ENCODE results near the gene HNRNPAB.

DNA sequence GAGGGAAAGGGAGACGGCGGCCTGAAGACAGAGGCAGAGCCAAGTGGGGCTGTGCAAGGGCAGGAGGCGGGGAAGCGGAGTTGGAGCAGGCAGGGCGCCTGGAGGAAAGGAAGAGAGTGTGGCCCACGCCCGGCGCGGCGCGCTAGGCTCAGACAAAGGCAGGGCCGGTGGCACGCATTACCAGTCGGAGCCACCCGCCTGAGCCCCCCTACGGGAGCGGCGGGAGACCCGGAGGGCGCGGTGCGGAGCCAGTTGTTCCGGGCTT, 7.4 kb downstream of the PRR7 start:
CAGE:
- cytosol, long polyA minus RNA = no peak
- cytosol, long polyA plus RNA = no peak
- long polyA plus RNA = no peak
- nucleus, long polyA minus RNA = no peak
- nucleus, long polyA plus RNA = no peak

CAGE:
- cytosol, long polyA minus RNA = no peak
- cytosol, long polyA plus RNA = no peak
- long polyA plus RNA = no peak
- nucleus, long polyA minus RNA = no peak
- nucleus, long polyA plus RNA = no peak
Observed at GRCh38 chr5:177454606-177454988, 8.0 kb downstream of the PRR7 start.

DNA sequence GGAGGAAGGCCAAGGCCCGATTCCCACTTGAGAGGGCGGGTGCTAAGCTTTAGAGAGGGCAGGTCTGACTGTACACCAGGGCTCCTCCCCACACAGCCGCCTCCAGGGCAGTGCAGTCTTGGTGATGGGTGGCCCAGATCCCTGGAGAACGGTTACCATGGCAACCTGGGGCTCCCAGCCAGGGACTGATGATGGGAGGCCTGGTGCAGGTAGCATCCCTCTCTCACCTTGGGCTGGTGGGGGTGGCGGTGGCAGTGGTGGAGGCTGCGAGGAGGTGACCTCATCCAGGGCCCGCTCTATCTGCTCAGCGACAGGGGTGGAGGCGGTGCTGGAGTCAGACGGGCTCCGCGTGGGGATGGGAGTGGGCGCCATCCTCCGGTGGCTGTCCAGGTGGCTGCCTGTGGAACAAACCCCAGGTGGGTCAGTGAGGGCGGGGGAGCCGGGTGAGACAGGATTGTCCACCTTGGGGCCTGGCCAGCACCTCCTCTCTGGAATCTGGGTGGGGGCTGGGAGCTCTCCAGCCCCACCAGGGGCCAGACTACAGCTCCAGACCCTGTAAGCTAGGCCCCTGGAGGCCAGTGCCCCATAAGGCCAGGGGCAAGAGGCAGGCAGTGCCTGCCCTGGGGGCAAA, 12.4 kb downstream of the PRR7 start:
CAGE:
- cytosol, long polyA minus RNA = no peak
- cytosol, long polyA plus RNA = no peak
- long polyA plus RNA = no peak
- nucleus, long polyA minus RNA = no peak
- nucleus, long polyA plus RNA = no peak

CAGE:
- cytosol, long polyA minus RNA = no peak
- cytosol, long polyA plus RNA = no peak
- long polyA plus RNA = no peak
- nucleus, long polyA minus RNA = no peak
- nucleus, long polyA plus RNA = no peak
Observed at GRCh38 chr5:177471549-177472226, 1.7 kb downstream of the DBN1 start.

CAGE:
- cytosol, long polyA minus RNA = no peak
- cytosol, long polyA plus RNA = no peak
- long polyA plus RNA = no peak
- nucleus, long polyA minus RNA = no peak
- nucleus, long polyA plus RNA = no peak
Observed at GRCh38 chr5:177484525-177485129, 11.2 kb upstream of the DBN1 start.

GRCh38 chr5:177491302-177491883, 6.0 kb downstream of the PDLIM7 start:
CAGE:
- cytosol, long polyA minus RNA = no peak
- cytosol, long polyA plus RNA = no peak
- long polyA plus RNA = no peak
- nucleus, long polyA minus RNA = no peak
- nucleus, long polyA plus RNA = no peak

DNA sequence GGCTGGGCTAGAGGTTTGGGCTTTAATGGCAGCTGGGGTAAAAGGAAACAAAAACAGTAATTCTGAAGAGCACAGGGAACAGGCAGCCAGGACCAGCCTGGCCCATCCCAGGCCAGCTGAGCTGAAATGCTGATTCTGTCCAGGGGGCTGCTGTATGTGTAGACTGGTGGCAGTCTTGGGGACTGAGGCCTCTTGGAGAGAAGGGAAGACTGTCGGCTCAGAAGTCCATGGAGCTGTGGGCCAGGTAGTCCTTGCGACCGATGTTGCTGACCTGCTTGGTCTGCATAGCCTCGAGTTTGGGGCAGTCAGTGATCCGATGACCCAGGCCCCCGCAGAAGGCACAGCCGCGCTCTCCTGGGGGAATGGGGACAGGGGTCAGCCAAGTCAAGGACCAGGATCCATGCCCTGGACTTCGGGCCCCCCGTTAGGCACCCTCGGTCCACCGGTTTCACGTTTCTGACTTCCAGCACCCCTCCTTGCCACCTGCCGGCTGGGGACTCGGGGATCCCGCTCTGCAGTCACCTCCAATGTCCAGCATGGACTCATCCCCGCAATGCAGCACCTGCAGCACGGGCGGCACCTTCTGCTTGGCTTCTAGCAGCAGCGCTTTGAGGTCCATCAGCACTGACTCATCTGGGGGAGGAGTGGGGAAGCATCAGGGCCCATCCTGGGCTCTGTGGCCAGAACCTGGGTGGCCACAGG, 2.1 kb upstream of the DOK3 start:
CAGE:
- cytosol, long polyA minus RNA = no peak
- cytosol, long polyA plus RNA = no peak
- long polyA plus RNA = no peak
- nucleus, long polyA minus RNA = no peak
- nucleus, long polyA plus RNA = no peak

CAGE:
- cytosol, long polyA minus RNA = no peak
- cytosol, long polyA plus RNA = no peak
- long polyA plus RNA = no peak
- nucleus, long polyA minus RNA = no peak
- nucleus, long polyA plus RNA = no peak
Observed at GRCh38 chr5:177532328-177532786, 15.6 kb upstream of the DDX41 start.

DNA sequence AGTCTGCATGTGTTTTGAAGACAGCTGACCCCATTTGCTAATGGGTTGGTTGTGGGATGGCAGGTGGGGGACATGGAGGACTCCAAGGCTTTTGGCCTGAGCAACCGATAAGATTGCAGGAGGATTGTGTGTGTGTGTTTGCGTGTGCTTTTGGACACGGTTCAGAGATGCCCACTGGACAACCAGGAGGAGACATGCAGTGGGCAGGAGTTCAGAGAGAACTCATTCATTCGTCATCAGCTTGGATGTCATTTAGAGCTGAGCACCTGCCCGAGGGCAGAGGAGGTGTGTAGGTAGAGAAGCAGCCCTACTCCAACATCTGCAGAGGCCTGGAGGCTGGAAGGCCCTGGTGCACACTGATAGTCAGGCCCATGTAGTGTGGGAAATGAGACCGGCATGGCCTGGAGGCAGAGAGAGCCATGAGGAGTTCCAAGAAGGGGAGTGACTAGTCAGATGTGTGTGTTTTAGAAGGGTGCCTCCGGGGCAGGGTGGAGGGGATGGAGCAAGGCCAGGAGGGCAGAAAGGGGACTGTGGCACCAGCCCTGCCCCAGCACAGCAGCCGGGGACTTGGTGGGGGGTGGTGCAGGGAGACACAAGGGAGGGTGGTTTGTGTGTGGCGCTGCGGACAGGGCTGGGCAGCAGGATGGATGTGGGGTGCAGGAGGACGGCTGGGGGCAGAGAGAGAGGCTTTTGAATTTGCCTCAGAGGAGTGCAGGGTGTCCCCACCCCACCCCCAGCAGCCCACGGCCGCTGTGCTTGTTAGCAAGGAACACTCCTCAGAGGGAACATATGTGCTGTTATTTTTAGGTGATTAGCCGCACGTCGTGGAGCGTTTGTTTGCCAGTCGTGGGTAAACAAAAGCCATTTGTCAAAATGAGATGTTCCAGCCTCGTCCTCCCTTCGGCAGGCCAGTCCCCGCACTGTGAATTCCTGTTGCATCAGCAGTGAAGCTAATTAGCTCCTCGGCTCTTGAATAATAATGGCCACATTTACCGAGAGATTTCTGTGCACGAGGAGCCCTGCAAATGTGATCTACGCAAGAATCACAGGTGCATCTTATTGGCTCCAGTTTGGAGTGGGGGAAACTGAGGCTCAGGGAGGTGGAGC, 65.7 kb downstream of the PROP1 start:
CAGE:
- cytosol, long polyA minus RNA = no peak
- cytosol, long polyA plus RNA = no peak
- long polyA plus RNA = no peak
- nucleus, long polyA minus RNA = no peak
- nucleus, long polyA plus RNA = no peak

DNA sequence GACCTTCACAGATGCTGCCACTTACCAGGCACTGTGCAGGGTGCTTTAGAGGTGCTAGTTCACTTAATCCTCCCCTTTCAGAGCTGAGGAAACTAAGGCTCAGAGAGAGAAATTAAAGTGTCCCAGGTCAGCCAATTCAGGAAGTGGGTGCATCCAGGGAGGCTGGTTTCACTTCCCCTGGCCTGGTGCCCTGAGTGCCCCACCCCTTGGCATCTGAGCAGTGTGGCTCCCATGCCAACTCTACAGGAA, 4.5 kb upstream of the N4BP3 start:
CAGE:
- cytosol, long polyA minus RNA = no peak
- cytosol, long polyA plus RNA = no peak
- long polyA plus RNA = no peak
- nucleus, long polyA minus RNA = no peak
- nucleus, long polyA plus RNA = no peak

CAGE:
- cytosol, long polyA minus RNA = no peak
- cytosol, long polyA plus RNA = no peak
- long polyA plus RNA = no peak
- nucleus, long polyA minus RNA = no peak
- nucleus, long polyA plus RNA = no peak
Observed at GRCh38 chr5:178126236-178127174, 4.3 kb upstream of the RMND5B start.

CAGE:
- cytosol, long polyA minus RNA = no peak
- cytosol, long polyA plus RNA = no peak
- long polyA plus RNA = no peak
- nucleus, long polyA minus RNA = no peak
- nucleus, long polyA plus RNA = no peak
Observed at GRCh38 chr5:178127266-178127833, 3.5 kb upstream of the RMND5B start.

DNA sequence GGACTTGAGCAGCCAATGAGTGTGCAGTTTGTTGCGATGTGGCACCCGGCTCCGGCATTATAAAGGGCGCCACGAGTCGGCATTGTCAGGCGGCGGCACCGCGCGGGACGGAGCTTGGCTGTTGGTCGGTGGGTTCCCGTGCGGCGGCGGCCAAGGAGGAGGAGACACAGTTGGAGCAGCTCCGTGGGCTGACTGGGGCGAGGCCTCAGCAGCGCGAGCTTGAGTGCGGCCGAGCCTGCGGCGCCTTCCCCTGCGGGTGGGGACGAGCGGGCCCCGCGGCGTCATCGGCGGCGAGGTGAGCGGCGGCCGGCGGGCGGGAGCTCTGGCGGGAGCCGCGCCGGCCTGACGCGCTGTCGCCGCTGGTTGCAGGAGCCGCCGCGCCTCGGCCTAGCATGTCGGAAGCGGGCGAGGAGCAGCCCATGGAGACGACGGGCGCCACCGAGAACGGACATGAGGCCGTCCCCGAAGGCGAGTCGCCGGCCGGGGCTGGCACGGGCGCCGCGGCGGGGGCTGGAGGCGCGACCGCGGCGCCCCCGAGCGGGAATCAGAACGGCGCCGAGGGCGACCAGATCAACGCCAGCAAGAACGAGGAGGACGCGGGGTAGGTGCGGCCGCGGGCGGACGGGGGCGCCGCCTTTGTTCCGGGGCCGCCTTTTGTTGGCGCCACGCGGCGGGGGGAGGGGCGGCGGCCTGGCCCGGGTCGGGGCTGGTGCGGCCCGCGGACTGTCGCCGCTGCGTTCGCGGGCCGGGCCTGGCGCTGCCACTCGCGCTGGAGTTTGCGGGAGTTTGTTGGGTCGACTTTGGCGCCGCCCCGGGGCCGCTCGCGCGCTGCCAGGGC, at the start of gene HNRNPAB:
TSS of gene HNRNPAB (plus strand) at position 88 of the 838 bp plus-strand sequence.
CAGE:
- cytosol, long polyA minus RNA = no peak
- cytosol, long polyA plus RNA = start-site peak on the plus strand centred at position 126 of the sequence, 164 bp wide, 535 and 196 reads in 2 replicates
- long polyA plus RNA = no peak
- nucleus, long polyA minus RNA = start-site peak on the plus strand centred at position 72 of the sequence, 36 bp wide, 53 reads
- nucleus, long polyA plus RNA = start-site peak on the plus strand centred at position 101 of the sequence, 94 bp wide, 187 and 617 reads in 2 replicates

GRCh38 chr5:178207711-178208736, 3.7 kb downstream of the HNRNPAB start:
CAGE:
- cytosol, long polyA minus RNA = no peak
- cytosol, long polyA plus RNA = no peak
- long polyA plus RNA = no peak
- nucleus, long polyA minus RNA = no peak
- nucleus, long polyA plus RNA = no peak

DNA sequence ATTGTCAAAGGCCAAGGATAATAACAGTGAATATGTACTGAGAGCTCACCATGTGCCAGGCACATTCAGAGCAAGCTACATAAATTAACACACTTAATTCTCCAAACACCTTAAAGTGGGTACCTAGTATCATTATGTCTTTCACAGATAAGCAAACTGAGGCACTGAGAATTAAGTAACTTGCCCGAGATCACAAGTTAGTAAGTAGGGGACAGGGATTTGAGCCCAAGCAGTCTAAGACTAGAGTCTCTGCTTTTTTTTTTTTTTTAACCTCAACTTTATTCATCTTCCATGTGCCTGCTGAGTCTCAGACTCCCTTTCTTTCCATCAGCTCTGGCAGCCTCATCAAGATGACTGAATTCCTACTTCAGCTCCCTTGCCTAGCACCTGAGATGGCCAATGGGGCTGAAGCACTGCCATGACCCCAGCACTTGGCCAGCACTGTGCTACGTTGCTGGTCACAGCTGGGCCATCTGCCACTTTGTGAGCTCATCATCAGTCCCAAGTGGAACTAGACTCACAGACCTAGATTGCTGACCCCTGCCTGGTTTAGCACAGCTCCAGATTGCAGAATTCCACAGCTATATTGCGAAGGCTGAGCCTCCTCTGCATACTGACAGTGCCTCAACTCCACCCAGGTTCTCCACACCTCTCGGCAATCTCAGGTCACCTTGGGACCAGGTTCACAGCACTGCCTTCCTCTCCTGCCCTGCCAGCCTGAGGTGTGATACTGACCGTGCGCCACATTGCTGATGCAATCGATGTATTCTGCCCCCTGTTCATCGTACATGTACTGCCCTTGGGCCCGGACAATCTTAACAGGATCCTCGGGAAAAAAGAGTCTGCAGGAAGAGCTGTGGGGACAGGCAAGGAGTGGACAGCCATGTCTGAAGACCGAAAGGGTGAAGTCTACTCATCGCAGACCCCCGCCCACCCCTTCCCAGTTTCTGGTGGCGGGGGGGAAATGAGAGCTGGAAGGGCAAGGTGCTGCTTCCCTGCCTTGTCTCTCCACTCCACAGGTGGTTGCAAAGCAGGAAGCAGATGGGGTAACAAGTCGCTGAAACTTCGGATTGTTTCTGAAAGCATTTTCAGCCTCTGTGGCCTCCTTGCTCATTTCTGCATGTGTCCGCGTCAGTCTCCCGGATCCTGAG, 1.6 kb downstream of the PHYKPL start:
CAGE:
- cytosol, long polyA minus RNA = no peak
- cytosol, long polyA plus RNA = no peak
- long polyA plus RNA = no peak
- nucleus, long polyA minus RNA = no peak
- nucleus, long polyA plus RNA = no peak

DNA sequence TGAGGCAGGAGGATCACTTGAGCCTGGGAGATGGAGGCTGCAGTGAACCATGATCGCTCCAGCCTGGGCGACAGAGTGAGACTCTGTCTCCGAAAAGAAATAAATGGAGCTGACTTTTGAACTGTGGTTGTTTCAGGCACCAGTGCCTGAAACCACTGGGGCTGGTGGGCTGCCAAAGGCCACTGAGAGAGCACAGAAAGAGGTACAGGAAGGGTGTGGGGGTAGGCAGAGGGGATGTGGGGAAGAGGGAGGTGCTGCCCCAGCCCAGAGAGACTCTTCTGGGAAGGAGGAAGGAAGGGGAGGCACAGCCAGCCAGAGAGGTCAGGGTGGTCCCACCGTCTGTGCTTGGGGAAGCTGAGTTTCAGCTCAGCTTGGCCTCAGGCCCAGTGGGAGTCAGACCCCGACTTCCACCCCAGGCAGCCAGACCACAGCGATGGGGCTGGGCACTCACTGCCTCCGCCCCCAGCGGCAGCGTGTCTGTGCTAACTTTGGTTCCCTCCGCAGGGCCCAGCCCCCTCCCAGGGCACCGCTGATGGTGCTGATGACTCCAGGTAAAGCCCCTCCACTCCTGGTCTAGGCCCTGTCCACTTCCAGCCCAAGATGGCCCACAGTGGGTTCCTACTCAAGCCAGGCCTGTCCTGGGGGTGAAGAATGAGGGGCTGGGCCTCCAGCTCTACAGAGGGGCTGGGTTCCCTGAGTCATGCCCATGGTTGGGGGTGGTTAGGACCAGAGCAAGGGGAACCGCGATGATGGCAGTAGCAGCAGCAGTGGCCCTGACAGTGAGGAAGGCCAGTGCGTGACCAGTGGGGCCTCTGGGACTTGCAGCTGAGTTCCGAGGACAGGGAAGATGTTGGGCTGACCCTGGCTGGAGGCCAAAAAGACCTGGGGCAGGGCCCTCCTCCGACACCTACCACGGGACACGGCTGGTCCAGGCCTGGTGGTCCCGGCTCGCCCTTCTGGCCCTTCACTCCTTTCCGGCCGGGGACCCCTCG, 8.8 kb upstream of the PHYKPL start:
CAGE:
- cytosol, long polyA minus RNA = no peak
- cytosol, long polyA plus RNA = no peak
- long polyA plus RNA = no peak
- nucleus, long polyA minus RNA = no peak
- nucleus, long polyA plus RNA = no peak

DNA sequence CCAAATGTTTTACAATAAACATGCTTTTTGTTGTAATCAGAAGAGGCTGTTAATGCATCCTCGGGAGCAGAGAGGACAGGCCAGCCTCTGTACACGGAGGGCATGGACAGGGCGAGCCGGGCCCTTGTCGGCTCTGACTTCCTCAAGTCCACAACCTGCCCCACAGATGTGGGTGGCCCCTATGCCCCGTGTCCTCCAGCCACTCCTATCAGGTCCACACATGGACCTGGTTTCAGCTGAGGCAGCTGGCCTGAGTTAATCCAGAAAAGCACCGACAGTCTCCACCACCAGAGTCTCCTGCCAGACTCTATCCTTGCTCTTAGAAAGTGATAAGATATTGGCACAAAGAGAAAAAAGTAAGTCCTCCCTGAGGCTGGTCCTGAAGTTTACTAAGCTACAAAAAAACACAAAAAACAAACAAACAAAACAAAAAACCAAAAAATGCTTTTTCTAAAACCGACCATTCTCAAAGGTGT, 52.4 kb upstream of the PHYKPL start:
CAGE:
- cytosol, long polyA minus RNA = no peak
- cytosol, long polyA plus RNA = no peak
- long polyA plus RNA = no peak
- nucleus, long polyA minus RNA = no peak
- nucleus, long polyA plus RNA = no peak

GRCh38 chr5:178296495-178296694, 63.8 kb upstream of the PHYKPL start:
CAGE:
- cytosol, long polyA minus RNA = no peak
- cytosol, long polyA plus RNA = no peak
- long polyA plus RNA = no peak
- nucleus, long polyA minus RNA = no peak
- nucleus, long polyA plus RNA = no peak

DNA sequence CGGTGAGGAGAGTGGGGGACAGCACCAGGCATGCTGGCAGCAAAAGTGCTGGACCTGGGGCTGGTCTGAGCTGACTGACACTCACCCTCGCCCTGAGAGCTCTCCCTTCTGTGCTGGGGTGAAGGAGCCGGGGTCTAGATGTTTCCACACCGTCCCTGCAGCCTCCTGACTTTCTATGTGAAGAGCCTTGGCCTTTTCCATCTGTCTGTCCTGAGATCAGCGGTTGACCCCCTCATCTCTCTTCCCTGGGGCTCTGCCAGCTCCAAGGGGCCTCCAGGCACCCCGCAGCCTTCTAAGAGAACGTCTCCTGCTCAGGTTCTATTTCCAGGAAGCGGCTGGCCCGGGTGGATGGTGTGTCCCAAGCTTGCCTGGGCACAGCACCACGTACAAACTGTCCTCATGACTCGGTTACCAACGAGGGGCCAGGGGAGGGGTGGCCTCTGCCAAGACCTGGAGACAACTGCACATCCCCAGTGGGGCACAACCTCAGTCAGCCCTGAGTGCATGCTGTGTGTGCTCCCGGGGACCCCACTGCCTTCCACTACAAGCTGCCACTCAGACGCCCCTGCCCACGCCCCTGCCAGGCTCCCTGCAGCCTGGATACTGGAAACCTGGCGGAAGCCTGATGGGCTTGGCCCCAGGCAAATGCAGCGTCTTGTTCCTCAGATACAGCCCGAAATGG, 62.9 kb downstream of the COL23A1 start:
CAGE:
- cytosol, long polyA minus RNA = no peak
- cytosol, long polyA plus RNA = no peak
- long polyA plus RNA = no peak
- nucleus, long polyA minus RNA = no peak
- nucleus, long polyA plus RNA = no peak

CAGE:
- cytosol, long polyA minus RNA = no peak
- cytosol, long polyA plus RNA = no peak
- long polyA plus RNA = no peak
- nucleus, long polyA minus RNA = no peak
- nucleus, long polyA plus RNA = no peak
Observed at GRCh38 chr5:178699171-178699476, 31.3 kb downstream of the ZNF354A start.

All from keratinocyte (primary cell).